GM12891 (cell line): ENCODE measurements around the gene APOO.

DNA sequence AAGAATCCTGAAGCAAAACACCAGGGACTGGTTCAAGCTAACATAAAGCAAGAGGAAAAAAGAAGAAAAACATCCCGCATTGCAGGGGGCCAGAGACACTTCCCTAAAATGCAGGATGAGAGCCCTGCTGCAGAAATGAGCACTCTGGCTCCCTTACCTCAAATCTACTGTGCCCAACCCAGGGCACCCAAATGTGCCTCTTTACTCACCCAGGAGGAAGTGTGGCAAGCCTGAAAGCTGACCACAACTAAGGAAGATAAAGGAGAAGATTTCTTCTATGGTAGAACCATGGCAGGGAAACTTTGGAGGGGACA is 21.4 kb downstream of the SH3KBP1 start:
- RRBS, result no CpG with 5 or more reads among the region's 1 CpG

DNA sequence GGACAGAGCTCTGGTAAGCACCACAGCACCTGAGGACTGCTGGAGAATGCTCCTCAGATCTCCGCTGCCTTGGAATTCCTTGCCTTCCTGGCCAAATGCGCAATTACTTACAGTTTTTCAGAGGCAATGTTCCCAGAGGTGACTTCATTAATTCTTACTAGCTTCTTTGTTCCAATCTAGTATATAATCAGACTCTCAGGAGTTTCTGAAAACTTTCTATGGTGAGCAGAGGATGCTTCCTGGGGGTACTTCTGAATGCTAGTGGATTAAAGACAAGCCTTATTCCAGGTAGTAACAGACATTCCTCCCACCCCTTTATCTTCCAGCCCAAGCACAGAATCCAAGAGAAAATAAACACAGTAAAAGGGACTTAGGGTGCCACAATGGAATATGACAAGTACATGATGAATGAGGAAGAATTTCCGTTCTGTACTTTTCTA is 37.3 kb upstream of the SH3KBP1 start:
- RRBS, result no CpG with 5 or more reads among the region's 3 CpGs

- RRBS, result no CpG with 5 or more reads among the region's 10 CpGs
Measured at GRCh38 chrX:19964793-19965811, 25.8 kb downstream of the BCLAF3 start.

- RRBS, result no CpG with 5 or more reads among the region's 3 CpGs
Measured at GRCh38 chrX:20029627-20030164, 38.8 kb upstream of the BCLAF3 start.

- RRBS, result no CpG with 5 or more reads among the region's 2 CpGs
Measured at GRCh38 chrX:20263225-20263829, 3.4 kb downstream of the RPS6KA3 start.

DNA sequence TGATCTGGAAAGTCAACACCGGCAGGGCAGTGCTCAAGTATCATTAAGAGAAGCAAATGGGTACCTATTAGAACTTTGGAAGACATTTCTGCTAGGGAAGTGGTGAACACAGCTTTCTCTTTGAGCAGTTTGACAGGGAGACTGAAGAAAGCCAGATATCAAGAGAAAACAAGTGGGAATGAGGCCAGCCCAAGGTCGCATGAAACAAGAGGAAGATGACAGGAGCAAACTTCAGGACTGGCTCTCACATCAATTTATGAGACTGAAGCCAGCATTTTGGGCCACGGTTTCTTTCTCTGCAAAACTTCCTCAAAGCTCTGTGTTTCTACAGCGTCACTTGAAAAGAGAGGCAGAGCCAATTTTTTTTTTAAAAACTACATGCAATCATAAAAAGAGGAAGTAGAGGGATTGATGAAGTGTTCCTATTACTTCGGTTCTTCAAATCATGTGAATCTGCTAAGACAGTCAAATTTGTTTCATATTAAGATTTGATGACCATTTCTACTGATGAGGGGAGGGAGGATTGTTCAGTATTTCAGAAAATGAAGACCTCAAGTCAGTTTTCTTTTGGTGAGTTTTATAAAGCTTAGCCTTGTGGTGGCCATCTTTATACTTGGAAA is 108.4 kb upstream of the RPS6KA3 start:
- RRBS, result no CpG with 5 or more reads among the region's 5 CpGs

DNA sequence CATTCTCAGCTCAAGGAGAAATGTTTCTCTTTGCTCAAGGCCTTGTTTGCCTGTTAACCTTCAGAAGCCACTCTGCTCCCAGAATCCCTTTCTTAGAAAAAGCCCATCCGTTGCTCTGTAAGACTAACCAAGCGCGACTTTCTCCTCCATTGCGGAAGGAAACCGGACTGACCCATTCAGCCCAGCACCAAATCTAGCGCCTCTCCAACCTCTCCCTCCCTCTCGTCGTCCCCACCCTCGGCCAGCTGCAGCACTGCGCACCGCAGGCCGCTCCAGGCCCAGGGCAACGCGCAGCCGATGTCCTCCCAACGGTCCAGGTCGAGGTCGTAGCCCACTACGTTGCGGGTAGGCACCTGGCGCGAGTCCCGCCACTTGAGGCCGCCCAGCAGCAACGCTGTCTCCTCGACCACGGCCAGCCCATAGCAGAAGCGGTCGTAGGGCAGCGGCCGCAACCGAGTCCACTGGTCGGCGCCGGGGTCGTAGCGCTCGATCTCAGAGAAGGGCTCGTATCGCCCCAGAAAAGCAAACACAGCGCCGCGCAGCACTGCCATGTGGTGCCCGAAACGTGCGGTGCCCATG is 2.4 kb downstream of the KLHL34 start:
- RRBS, result no CpG with 5 or more reads among the region's 46 CpGs

- RRBS, result 1% methylated on average over 10 of the region's 41 CpGs
Measured at GRCh38 chrX:21941246-21941653, 741 bp downstream of the SMS start.

DNA sequence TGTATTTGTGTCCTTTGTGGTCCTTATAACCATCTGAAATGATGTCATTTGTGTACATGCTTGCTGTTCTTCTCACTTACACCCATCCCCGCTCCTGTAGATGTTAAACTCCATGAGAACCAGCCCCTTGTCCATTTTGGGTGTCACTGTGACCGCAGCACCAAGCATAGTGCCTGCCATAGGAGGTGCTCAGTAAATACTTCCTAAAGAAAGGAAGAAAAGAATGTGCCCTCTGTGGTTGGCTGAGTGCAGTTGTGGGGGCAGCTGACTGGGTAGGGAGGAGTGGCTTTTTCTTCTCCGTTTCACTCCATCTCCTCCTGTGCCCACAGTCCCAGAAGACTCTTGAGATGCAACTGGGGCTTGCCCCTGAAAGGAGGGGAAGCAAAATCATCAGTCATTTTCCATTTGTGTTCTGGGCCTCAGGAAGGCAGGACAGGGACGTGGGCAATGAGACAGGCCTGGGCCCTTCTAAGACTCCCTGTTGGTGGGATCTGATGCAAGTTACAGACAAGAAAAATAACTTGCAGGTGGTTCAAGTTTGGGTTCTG is 25.6 kb downstream of the PHEX start:
- RRBS, result no CpG with 5 or more reads among the region's 4 CpGs

DNA sequence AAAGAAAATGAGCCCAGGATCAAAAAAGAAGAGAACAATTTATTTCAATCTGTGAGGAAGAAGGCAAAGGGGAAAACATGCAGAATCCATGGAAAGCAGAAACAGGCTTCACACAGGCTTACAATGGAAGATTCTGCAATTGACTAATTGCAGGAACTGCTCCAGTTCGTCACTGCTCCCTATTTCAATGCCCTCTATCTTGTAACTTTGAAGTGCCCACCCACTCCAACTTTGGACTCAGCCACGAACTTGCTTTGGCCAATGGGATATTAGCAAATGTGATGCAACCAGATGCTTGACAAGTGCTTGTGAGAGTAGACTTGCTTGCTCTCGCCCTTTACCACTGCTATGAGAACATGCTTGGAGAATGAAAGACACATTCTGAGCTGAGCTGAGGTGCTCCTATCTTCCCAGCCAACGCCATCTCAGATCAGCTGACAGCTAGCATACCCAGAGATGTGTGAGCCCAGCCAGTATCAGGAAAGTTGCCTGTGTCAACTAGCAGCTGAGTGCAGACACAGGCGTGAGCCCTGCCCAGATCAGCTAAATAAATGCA is 105.7 kb upstream of the PTCHD1 start:
- RRBS, result no CpG with 5 or more reads among the region's 5 CpGs

DNA sequence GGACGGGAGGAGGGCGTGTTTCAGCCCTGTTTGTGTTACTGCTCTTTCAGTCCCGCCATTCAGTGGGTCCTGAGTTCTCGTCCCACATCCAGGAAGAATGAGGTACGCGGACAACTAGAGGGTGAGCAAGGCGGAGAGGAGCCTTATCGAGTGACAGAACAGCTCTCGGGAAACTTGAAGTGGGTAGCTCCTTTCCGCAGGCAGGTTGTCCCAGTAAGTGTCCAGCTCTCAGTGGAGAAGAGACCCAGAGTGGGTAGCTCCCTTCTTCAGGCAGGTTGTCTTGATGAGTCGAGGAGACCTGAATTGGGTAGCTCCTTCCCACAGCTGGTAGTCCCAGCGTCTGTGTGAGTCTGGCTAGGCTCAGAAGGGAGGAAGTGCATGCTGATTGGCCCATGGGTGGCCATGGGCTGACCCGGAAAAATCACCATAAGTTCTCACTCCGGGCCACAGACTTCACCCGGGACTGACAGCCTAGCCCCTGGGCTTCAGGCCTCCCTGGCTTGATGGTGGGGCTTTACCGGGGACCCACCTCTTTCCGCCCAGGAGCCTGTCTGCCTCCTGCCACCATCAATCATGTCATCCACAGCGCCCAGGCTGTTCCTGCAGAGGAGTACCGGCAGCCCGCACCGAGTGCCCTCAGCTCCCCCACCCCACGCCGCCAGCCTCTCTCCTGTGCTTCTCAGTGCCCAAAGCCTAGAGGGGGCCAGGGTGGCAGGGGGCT is 16.4 kb upstream of the SAT1 start:
- RRBS, result 100% methylated on average over 2 of the region's 23 CpGs

DNA sequence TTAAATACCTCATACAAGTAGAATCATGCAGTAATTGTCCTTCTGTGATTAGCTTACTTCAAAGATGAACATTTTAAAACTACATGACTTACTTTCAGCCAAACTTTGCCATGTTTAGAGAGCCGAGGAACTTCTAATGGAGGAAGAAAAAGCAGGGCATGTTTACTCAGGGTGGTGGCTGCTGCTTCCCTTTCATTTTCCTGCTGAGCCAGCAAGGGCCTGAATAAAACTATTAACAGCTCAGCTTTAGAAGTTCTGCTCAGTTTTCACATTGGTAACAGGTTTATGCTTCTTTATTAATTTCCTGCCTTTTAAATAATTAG is 62.2 kb downstream of the APOO start:
- RRBS, result no CpG with 5 or more reads among the region's 1 CpG

- RRBS, result 2% methylated on average over 30 of the region's 95 CpGs
Measured at GRCh38 chrX:23907060-23908251, at the start of gene APOO. Gene APOO, minus strand, starts transcription at chrX:23907938.

GRCh38 chrX:24024944-24025214 is 2.1 kb downstream of the KLHL15 start:
- RRBS, result 1% methylated on average over 8 of the region's 38 CpGs

- RRBS, result no CpG with 5 or more reads among the region's 6 CpGs
Measured at GRCh38 chrX:24057418-24057836, 2.7 kb downstream of the EIF2S3 start.

GRCh38 chrX:24133119-24133835 is 16.3 kb upstream of the ZFX start:
- RRBS, result no CpG with 5 or more reads among the region's 8 CpGs

DNA sequence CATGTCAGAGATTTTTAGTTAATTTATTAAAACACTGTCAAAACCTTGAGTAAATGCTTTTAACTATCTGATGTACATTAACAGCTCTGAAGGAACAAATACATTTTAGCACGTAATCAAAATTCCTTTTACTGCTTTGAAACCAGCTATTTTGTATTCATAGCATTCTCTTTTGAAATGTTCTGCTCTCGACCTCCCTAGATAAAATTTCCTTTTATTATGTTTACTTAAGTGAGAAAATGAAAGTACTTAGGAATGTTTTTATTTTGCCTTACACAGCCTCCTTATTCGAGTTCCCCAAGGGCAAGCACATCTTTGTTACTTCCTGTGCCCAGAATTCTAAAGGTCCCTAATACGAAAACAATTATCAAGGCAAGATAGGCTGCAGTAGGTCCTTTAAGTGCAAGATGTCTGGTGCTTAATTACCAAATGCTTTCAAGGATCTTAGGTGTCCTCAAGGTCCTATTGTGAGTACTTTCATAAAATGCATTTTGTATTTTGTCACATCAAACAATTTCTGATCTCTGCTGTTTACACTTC is 3.0 kb upstream of the ZFX start:
- RRBS, result no CpG with 5 or more reads among the region's 4 CpGs

DNA sequence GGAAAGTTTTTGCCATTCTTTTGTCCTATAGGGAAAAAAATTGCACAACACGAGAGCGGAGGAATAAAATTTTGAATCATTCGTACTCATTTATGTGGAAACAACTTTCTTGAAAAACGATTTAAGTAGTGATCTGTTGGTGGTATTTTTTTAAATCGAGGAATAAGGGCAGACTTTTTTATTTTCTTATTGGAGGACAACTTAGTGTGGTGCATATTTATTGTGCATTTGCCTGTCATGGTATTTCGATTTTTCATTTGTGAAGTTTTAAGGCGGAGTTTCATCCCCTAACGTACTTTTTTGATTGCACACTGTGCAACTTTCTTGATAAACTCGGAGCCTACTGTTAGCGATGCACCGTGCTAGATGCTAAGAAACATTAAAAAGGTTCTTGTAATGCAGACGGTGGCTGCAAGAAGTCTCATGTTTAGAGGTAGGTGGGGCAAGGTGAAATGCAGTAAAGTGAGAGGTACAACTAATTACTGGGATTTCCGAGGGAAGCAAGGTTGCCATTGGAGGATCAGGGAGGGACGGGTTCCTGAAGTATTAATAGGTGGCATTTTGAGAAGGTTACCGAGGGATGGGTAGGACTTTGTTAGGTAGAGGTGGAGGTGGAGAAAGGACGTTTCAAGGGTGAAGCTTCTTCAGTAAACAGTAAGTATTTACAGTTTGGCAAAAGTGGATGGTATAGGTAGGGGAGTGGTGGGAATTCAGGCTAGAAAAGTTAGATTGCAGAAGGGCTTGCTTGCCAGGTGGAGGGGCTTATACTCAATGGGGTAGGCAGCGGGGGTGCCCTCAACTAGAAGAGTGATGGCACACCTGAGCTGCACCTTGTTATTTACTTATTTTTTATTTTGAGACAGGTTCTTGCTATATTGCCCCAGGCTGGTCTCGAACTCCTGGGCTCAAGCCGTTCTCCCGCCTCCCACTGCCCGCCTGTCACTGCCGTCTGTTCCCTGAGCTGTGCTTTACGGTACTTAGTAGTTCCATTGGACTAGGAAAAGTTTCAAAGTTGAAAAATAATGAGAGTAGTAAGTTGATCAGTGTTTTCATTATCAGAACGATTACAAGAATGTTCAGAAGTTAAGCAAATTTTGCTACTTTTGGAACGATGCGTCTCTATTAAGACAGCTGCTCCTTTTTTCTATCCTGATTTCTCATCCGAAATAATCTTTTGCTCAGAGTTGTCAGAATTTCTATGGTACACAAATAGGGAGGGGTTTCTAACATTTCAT is 1.7 kb downstream of the ZFX start:
- RRBS, result no CpG with 5 or more reads among the region's 27 CpGs

GRCh38 chrX:24214783-24215437 is 65.4 kb downstream of the ZFX start:
- RRBS, result no CpG with 5 or more reads among the region's 7 CpGs

DNA sequence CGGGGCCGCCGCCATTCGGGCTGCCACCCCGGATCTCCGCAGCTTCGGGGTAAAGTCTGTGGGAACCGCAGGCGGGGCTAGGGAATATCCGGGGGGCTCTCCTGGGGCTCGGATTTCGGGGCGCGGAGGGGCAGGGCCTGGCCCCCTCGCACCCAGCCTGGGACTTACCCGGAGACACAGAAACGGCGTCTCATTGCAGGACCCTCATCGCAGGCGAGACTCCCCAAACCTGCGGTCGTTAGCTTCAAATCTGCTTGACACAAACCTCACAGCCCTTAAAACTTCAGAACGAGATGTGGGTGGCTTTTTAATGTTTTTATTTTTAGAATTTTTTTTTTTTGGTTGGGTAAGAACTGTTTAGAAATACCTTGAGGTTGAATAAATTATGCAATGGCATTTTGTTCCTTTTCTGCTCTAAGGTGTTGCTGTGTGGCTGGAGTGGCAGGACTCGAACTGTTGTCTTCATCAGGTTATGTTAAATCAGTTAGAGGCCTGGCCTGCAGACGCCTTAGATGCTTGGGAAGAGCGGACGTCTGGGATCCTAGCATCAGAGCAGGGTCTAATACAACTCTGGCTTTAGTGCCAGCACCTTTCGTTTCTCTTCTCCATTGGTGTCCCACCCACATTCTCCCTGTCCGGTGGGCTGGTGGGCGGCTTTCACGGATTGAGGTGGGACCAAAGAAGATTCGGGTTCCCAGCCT is 657 bp downstream of the PDK3 start:
- RRBS, result 2% methylated on average over 12 of the region's 32 CpGs